Renal cortical epithelial cell (primary cell): ENCODE measurements around the genes OR6M1, OR6T1, ROBO3 and FOXRED1.

DNA sequence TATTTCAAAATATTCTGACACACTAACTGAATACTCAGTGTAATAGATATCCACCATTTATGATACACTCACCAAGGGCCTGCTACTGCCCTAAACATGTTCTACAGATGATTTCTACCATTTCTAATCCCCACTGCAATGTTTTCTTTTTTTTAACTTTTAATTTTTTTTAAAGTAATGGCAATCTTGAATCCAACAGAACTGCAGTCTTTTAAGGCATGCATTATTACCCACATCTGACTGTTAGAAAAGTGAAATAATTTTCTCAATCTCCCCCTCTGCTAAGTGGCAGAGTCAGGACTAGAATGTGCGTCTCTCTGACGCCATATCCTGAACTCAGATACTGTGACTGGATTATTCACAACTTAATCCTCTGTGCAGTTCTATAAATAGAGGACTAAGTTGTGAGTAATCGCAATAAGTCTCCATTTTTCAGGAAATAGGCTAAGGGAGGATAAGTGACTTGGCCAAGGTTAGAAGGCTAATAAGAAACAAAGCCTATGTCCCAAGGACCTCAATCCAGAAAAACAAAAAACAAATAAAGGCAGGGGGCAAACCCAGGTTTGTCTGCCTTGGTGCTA is 44.1 kb downstream of the GRAMD1B start:
- RRBS = no CpG with 5 or more reads among the region's 3 CpGs

DNA sequence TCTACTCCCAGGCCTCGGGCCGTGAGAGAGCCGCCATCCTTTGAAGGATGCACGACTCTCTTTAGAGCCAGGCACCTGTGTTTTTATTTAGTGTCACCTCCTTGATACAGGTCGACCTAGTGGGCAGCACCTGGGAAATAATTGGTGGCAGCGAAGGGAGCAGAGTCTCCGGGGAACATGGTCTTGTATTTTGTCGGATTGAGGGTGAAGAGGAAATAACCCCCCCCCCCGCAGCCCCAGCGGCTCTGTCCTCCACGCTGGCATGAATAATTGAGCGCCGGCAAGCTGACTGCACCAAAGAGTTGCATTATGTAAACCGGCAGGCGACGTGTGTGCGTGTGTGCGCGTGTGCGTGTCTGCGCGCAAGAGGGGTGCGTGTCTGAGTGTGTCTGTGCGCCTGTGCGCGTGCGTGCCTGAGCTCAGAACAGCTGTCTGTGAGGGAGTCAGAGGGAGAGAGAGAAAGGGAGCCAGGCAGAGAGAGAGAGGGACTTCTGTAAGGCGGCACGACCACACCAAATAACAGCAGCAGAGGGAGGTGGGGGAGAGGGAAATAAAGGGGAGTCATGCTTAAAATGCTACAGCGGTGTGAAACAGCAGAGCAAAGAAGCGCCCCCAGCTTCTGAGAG is 94.5 kb downstream of the SCN3B start:
- RRBS = no CpG with 5 or more reads among the region's 31 CpGs

DNA sequence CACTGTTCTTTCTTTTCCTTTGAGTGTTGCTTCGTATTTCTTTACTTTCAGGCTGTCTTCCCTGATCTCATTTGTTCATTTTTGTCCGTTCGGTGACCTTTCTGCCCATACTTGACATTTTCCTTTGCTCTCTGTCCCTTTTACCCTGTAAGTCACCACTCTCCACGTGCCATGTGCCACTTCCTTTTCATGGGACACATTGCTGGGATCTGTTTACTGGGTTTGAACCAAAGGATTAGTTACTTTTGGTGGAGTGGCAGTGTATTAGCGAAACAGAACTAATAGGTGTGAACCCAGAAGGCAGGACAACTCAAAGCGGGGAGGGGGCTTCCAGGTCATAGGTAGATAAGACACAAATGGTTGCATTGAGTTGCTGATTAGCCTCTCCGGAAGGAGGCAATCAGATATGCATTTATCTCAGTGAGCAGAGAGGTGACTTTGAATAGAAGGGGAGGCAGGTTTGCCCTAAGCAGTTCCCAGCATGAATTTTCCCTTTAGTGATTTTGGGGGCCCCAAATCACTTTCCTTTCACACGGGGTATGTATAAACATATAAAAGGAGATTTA is 859 bp upstream of the ZNF202 start:
- RRBS = no CpG with 5 or more reads among the region's 8 CpGs

DNA sequence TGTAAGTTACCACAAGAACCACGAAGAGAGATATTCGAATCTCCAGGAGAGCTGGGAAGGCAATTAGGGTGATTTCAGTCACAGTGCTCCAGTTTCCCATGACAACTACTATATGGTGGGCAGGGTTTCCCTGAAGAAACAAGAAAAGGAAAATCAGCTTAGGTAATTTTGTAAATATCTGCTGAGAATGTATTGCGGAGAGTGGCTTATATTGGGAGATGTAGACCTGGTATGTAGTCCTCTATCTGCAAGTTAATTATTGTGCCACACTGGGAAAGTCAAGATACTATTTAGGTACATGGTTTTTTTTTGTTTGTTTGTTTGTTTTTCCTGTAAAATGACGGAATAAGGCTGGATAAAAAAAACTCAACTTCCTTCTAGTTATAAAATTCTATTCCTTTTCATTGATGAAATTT is at the start of gene OR6M1:
Gene OR6M1, minus strand, starts transcription at position 100 of the 416 bp plus-strand sequence.
- RRBS = no CpG with 5 or more reads among the region's 4 CpGs

DNA sequence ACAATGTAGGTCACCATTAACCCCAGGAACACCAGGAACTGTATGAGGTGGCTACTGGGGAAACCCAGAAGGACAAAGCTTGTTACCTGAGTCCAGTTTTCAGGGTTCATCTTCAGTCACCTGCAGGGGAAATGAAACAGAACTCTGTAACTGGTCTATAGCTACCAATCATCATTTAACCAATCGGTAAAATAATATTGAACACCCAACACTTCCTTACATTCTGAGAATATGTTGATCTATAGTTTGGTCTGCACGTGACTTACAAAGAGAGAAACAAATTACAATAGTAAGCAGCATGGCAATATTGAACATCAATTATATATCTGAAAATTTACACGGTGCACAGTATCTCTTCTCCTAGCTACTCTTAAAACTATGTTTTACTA is at the start of gene OR6T1:
Gene OR6T1, minus strand, starts transcription at position 110 of the 389 bp plus-strand sequence.
- RRBS = no CpG with 5 or more reads among the region's 3 CpGs

DNA sequence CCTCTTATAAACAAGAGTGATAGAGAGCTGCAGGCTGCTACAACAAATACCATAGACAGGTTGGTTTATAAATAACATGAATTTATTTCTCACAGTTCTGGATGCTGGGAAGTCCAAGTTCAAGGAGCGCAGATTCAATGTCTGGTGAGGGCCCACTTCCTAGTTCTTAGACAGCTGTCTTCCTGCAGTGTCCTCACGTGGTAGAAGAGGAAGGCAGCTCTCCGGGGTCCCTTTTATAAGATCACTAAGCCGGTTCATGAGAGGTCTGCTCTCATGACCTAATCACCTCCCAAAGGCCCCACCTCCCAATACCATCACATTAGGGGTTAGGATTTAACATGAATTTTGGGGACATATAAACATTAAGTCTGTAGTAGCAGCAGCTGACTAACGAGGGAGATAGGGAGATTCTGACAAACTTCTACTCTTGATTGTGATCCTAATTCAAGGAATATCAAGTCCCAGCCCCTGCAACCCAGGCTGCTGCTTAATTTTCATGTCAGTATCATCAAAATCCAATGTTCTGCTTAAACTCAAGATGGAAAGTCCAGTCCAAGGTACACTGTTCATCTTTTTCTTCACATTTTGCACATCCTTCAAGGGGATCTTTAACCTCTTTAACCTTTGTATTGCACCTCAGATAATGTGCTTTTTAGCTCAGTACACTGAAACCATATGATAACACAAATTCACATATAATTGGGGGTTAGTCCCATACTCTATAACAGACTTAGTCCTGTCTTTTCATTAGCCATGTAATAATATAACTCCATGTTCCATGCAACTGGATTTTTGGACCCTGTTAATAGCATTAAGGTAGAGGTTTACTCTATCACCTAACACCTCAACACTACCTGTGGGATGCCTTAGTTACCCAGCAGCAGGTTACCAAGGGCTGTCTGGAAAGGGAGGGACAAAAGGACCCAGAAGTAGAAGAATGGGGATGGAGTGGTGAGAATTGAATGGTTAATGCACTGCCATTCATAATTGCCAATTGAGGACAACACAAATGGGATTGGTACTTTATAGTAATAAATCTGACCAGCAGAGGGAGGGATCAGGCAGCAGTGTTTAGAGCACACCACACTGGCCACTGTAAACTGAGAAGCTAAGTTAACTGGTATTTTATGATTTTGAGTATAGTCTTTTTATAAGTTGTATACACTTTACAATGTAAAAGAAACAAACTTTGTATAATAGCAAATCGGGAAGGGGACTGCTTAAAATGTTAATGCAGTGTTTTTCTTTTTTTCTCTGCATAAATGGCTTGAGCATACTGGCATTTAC is 10.3 kb downstream of the TBRG1 start:
- RRBS = no CpG with 5 or more reads among the region's 6 CpGs

- RRBS = no CpG with 5 or more reads among the region's 6 CpGs
Measured at GRCh38 chr11:124748930-124749920, 2.8 kb downstream of the VSIG2 start.

GRCh38 chr11:124750423-124751660 is 1.2 kb downstream of the VSIG2 start:
- RRBS = 69% methylated on average over 3 of the region's 18 CpGs

DNA sequence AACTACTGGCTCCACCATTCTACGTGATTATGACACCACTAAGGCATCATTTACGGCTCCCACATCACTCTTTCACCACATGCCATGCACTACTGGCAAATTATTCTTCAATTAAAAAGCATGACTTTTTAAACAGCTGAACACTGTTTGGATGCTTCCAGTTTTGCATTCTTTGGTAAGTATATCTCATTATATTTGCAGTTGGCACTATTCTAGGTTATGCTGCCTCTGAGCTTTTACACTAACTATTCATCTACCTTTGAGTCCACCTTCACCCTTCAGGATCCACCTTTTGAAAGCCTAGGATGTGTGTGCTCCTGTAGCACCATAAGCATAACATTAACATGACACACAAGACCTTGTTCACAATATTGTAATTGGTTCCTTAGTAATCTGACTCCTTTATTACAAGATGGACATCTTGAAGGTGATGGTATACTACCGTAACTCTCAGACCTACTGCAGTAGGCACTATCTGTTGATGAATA is 7.9 kb downstream of the MSANTD2 start:
- RRBS = no CpG with 5 or more reads among the region's 3 CpGs

GRCh38 chr11:124865131-124865549 is at the start of gene ROBO3:
TSS of gene ROBO3 (plus strand) at chr11:124865432.
- RRBS = 1% methylated on average over 7 of the region's 34 CpGs

GRCh38 chr11:124898199-124899275 is 872 bp upstream of the ROBO4 start:
- RRBS = no CpG with 5 or more reads among the region's 8 CpGs

- RRBS = no CpG with 5 or more reads among the region's 21 CpGs
Measured at GRCh38 chr11:125090254-125090702, 21.1 kb downstream of the TMEM218 start.

DNA sequence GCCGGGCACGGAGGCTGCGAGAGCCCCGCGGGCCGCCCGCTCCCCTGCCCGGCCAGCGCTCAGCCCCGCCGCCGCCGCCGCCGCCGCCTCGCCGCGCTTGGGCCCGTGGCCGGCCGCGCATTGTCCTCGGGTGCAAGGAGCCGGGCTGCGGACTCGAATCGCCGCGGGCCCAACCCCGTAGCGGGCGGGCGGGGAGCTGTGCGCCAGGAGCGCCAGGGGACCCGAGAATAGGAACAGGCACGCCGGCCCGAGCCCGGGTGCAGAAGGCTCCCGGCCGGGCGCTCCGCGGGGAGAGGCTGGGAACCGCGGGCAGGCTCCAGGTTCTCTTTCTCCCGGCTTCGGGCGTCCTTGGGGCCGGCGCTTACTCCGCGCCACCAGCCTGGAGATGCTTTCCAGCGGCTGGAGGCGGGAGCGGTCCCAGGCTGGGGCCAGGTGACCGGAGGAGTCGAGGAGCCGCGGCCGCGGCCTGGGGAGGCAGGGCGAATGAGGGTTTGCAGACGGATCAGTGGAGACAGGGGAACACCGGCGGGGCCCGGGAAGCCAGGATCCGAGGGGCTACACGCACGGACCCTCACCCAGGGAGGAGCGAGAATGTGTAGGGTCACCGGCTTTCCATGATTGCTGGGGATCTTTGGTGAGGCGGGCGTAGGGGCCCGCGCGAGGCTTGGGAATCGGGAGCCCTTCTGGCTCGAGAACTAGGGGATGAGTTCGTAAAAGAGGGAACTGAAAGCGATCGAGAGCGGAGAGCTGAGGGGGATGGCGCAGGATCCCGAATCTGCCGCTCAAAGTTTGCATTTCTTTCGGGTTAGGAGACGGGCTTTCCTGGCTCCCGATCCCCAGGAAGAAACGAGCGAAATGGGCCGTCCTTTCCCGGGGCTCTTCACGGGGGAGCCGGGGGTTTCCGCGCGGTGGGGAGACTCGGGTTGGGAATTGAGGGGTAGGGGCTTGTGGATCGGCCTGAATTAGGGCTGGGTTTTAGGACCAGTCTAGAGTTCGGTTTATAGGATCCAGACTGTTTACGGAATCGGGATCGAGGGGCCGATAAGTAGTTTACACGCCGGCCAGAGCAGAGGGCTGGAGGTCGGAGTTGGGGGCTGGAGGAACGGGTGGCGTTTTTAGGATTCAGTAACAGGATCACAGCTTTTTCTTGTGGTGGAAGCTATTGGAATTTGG is 917 bp downstream of the PKNOX2 start:
- RRBS = 1% methylated on average over 46 of the region's 112 CpGs

- RRBS = no CpG with 5 or more reads among the region's 10 CpGs
Measured at GRCh38 chr11:125253913-125254390, 89.4 kb downstream of the PKNOX2 start.

DNA sequence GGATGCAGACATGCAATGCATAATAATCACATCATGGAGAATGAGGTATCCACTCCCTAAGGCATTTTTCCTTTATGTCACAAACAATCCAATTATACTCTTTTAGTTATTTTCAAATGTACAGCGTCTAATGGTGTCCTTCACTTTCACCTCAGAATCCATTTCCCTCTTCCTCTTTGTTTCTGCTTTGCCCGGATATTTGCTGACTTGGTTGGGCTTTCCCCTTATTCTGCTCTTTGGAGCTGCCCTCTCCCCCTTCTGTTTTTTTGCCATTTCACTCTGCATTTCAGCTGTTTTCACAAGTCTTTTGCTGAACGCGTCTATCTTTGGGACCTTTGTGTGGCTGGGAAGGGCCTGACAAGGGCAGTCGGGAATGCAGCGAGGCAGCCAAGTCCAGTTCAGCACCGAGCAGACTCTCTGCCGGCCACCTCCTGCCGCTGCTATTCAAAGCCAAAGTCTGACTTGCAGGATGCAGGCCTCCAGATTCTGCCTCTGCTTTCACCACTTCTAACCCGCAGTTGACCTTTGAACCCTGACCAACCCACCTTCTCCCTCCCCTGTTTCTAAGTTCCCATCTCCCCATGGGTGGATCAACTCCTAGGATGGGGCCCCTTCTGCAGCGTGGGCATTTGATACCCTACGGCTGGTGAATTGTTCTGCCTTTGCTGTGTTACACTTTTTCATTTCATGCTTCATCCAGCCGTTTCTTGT is 38.2 kb downstream of the FEZ1 start:
- RRBS = no CpG with 5 or more reads among the region's 13 CpGs

GRCh38 chr11:125959782-125960760 is 14.2 kb downstream of the VSIG10L2 start:
- RRBS = no CpG with 5 or more reads among the region's 18 CpGs

DNA sequence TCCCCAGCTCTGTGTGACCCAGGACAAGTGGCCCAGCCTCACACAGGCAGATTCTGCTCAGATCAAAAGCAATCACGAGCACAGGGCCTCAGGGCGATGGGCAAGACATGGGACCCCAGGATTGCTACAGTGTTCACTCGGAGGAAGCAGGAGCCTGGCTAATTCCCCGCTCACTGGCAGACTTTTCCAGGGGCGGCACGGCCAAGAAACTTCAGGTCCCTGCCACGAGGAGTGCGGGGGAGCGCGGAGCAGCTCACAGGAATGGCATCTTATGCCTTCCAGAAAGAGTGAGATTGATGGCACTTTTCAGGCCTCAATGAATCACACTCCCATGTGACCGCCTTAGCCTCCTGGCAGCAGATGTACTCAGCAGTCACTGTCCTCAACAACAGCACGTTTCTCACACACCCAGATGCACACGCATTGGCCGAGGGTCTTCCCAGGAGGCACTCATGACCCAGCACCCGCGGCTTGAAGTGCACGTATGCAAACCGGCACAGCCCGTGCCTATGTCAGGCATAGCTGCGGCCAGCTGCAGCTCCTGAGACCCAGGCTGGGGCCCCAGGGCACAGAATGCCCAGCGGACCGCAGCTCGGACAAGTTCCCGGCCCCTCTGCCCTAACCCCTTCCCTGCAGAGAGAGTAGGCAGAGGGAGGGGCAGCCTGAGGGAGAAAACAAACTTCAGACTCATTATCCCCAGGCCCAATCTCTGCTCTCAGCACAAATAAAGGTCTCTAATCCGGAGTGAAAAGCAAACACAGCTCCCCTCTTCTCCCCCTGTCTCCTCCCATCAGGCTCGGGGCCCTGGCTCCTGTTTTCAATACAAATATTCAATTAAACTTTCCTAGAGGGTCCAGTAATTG is 48.3 kb downstream of the RPUSD4 start:
- RRBS = no CpG with 5 or more reads among the region's 26 CpGs

DNA sequence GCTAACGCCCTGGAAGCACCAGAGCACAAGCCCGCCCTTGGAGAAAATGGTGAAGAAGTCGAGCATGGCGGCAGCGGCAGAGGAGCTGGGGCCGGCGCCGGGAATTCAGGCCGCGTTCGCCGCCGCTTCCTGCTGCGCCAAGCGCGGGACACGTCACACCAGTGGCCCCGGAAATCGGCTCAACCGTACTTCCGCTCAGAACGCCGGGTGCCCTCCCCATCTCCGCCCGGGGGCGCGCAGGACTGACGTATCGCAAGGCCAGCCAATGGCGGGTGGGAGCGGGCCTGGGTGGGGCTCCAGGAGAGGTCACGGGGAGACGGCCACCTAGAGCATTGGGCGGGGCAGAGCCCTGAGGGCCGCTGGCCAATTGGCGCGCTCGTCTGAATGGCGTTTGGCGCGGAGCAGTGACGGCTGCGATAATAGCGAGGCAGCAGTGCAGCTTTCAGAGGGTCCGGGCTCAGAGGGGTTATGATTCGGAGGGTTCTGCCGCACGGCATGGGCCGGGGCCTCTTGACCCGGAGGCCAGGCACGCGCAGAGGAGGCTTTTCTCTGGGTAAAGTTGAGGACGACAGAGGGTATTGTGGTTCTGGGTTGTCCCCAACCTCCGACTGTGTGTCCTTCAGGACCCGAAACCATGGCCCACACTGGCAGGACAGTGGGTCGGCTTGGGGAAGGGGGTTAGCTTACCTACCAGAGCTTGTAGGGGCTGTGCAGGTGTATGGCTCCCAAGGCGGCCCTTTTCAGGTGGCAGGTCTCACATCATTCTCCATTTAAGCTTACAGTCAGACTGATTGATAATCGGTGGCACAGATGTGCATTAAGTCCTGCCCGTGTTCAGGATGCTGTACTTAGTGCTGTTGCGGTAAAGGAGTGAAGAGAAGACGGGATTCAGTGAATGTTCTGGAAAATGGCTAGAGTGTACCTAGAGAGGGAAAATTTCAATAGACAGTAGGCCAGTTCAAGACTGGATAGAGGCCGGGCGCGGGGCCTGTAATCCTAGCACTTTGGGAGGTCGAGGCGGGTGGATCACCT is at the start of gene FOXRED1:
Gene FOXRED1, plus strand, starts transcription at position 416 of the 1,032 bp plus-strand sequence.
- RRBS = under 1% methylated on average over 17 of the region's 66 CpGs

DNA sequence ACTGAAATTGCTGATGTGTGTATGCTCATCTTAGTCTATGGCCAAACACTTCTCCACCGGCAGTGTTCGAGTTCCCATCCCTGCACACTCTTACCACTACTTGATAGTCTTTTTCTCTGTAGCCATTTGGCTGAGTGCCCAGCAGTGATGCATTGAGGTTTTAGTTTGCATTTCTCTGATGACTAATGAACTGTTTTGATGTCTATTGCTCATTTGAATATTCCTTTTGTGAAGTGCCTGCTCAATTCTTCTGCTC is 1.9 kb downstream of the TIRAP start:
- RRBS = no CpG with 5 or more reads among the region's 2 CpGs

DNA sequence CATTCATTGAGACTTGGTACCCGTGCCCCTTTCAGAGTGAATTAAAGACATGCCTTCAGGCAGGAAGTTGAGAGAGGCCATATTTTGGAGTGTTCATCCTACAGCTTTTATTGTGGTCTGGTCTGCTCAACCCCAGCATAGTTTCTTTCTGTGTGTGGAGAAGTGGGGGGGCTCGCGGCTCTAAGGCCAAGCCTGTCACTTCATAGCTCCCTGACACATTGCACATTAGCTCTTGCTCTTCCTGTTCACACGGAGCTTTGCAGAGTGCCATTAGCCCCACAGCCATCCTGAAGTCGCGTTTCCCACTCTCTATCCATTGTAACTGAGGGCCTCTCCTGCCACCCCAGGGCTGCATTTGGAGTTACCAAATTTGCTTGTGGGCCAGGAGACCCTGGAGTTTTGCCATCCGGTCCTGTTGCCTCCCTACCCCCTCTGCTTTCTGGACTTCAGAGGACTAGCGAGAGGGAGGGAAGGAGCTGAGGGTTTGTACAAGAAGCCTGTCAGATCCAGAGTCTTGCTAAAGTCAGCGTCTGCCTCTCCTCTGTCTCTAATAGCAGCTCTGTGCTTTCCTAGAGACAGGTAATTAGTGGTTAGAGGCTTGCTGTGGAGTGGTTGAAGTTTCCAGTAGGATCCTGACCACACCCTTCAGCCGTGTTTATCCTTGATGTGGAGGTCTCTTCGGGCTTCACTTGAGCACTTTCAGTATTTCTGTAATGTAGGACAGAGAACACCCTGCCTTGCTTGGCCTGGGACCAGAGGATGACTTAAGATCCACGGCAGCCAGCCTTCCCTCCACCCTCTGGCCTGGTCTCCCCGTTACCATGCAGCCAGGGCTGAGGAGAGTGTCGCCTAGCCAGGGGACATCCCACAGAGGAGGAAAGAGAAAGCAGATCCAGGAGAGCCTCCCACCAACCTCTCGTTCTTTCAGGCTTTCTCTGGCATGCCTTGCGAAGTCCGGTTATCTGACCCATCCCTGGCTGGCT is 14.1 kb downstream of the DCPS start:
- RRBS = no CpG with 5 or more reads among the region's 17 CpGs